Smooth muscle cell (in vitro differentiated cells): Measurements from ENCODE around the genes CCDC61 and PGLYRP1.

DNA sequence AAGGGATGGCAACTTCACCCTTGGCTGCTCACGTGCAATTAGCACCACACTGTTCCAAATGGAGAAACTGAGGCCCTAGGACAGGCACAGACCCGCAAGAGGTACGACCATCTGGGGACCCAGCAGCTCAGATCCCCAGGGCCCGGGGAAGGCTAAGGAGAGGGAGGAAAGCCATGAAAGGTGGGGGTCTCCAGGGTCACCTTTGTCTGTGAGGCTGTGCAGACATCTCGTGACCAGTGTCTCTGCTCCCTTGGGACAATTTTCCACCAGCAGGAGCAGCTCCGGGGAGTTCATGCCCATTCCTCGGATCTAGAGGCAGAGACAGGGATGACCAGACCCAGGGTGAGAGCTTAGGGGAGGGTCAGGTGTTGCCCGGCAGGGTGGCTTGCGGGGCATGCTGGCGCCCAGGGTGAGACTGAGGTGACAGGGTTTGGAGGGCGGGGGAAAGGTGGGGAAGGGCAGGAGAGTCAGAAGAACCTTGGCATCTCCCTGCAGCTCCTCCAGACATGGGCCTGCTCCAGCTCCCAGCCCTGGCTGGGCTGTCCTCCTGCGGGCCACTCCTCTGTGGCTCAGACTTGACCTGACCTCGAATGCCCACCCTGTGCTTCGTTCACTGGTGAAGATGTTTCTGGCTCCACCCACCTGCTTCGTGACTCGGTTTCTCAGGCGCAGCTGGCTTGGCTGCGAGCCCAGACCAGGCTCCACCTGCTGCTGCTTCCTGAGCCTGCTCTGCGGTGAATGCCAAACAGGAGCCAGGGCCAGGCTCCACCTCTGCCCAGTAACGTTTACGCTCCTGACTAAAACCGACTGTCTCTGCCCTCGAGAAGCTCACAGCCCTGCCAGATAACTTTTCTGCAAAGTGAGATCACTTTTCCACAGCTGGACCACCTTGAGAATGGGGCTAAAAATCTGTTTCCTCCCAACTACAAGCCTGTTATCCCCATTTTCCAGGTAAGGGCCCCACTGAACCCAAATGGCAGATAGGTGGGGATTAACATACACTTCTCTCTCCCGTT lies 8.8 kb upstream of the RSPH6A start:
- RAMPAGE, long total RNA: no peak

GRCh38 chr19:45994428-45995828 lies at the start of gene CCDC61:
Gene CCDC61, plus strand, starts transcription at chr19:45995467.
- RAMPAGE, long total RNA: no peak

DNA sequence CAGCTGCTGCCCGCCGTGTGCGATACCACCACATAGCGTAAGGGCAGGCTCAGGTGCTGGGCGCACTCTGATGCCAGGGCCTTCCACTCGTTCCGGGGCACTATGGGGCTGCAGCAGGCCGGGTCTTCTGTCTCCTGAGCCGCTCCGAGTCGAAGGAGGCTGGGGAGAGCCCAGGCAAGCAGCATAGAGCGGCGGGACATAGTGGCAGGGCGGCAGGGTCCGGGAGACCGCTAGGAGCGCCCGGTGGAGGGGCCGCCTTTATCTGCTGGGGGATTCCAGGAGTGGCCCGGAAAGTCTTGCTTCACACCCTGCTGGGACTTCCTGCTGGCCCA lies at the start of gene PGLYRP1:
PGLYRP1 (minus strand) TSS at position 232 of the 332 bp plus-strand sequence.
- RAMPAGE, long total RNA: no peak

DNA sequence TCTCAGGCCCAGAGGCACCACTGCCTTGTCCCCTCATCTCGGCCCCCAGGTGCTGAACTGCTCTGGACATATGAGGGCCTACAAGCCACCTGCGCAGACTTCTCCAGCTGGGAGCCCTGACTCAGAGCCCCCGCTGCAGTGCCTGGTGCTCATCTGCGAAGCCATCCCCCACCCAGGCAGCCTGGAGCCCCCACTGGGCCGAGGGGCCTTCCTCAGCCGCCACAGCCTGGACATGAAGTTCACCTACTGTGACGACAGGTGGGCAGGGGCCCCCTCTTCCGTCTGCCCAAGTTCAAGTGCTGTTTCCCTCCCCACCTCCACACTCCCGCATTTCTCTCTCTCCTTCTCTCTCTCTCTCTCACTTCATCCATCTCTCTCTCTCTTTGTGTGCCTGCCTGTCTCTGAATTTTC lies 12.3 kb downstream of the HIF3A start:
- RAMPAGE, long total RNA: no peak

DNA sequence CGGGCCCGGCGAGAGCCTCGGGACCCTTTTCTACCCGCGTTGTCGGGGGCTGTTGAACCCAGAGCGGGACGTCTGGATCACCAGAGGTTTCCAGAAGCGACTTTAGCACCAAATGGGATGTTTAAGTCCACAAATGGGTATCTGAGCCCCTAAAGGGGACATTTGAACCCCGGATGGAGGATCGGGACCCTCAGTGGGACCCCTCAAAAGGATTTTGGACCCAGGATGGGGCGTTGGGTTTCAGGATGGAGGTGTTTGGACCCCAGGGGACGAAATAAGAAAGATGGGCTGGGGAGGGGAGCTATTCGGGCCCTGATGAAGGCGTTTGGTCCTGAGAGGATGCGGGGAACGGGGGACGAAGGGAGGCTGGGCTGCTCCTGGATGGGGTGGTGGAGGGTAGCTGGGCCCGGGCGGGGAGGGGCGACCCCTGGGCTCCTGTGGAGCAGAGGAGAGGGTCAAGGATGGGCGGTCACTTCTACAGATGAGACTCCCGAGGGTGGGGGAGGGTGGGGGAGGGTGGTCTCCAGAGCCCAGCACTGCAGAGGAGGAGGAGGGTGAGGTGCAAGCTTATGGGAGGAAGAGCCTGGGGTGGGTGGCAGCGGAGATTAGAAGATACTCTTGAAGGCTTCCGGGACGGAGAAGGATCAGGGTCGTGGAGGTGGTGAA lies 540 bp downstream of the CALM3 start:
- RAMPAGE, long total RNA: no peak

- RAMPAGE, long total RNA: no peak
Measured at GRCh38 chr19:46633908-46634761, 1.9 kb downstream of the GNG8 start.

DNA sequence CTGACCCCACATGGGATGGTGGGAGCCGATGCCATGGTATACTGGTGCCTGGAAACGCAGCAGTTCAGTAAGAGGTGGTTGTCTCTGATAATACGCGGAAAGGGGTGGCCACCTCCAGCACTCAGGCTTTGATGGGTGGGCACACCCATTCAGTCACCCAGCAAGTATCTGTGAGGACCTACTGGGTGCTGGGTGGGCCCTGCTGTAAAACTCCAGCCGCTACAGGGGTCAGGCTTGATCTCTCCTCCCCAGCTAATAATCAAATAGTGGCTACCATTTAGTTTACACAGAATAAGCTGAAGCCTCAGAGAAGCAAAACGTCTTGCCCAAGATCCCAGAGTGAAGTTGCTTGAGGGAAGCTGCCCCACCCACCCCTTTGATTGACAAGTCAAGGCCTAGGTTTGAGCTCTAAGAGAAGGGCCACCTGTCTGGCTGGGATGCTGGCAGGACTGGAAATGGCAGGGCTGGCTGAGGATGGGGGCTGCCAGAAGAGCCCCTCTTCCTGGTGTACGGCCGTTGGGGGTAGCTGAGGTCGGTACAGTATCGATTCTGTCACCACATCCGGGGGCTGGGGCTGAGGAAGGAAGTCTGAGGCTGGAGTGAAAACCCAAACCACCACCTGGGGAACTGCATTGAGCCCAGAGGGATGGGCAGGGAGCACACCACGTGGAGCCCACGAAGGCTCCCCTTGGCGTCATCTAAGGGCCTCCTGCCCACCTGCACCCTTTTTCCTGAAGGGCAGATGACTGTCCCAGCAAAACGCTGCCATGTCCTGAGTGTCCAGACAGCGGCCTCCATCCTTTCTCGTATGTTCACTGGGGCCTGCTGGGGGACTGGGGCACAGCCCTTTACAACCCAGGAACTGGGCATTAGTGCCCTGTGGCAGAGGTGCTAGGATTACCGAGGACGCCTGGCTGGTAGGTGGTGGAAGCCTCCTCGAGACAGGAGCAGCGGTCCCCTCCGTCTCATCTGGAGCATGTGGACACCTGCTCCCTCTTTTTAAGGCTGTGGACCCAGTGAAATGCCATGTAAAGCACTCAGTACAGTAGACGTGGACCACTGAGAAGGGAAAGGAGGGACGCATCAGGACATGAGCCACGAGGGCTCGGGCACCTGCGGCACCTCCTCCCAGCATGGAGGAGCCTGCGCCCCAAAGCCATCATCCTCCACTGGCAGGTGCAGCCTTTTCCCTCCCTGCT lies 1.4 kb upstream of the PRKD2 start:
- RAMPAGE, long total RNA: no peak

GRCh38 chr19:46719128-46719943 lies 2.4 kb upstream of the PRKD2 start:
- RAMPAGE, long total RNA: no peak

DNA sequence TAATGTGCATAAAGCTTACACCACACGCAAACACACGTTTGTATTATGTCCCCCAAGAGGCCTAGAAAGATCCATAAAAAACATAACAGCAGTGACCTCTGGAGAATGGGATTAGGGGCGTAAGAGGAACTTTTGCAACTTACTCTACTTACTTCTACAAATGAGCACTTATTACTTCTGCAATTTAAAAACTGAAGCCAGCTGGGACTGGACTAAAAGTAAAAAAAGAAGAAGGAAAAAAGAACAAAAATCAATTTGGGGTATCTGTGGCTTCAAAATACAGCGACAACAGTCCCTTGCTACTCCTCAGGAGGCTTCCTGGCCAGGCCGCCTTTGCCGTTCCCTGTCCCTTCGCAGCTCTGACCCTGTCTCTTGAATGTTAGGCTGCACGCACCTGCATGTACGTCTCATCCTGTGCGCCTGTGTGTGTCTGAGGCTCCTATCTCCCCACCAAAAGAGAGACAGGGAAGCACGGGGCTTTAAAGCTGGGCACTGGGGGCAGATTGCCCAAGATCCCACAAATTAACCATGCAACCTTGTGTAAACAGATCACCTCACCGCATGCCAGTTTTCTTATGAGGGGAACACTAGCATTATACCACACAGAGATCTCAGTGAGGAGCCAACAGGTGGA lies 12.1 kb upstream of the FKRP start:
- RAMPAGE, long total RNA: no peak

GRCh38 chr19:46736469-46737203 lies 9.2 kb upstream of the FKRP start:
- RAMPAGE, long total RNA: no peak

DNA sequence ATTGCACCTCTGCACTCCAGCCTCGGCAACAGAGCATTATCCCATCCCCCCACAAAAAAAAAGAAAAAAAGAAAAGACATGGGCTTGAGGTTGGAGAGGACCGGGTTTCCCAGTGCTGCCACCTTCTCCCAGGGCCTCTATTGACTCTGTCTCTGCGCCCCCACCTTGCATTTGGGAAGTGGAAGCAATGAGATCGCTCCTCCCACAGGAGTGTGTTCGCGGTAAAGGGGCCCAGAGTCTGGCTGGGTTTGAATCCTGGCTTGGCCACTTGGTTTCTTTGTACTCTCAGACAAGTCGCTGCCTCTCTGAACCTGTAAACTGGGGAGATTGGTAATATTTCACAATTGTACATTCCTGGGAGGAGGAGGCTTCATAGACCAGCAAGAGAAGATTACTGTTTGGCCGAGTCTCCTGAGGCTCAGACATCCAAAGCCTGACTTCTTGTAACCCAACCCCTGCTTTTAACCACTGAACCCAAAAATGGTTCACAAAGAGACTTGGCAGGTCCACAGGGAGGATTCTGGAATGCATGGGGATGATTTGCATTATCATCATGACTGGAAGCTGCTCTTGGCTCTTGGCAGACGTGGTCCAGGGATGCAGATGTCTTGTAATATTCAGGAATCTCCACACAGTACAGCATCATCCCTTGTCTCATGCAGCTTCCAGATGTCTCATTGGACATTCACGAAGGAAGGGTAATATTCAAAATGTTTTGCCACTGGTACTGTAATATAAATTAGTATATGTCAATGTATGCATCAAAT lies 13.6 kb upstream of the STRN4 start:
- RAMPAGE, long total RNA: no peak

DNA sequence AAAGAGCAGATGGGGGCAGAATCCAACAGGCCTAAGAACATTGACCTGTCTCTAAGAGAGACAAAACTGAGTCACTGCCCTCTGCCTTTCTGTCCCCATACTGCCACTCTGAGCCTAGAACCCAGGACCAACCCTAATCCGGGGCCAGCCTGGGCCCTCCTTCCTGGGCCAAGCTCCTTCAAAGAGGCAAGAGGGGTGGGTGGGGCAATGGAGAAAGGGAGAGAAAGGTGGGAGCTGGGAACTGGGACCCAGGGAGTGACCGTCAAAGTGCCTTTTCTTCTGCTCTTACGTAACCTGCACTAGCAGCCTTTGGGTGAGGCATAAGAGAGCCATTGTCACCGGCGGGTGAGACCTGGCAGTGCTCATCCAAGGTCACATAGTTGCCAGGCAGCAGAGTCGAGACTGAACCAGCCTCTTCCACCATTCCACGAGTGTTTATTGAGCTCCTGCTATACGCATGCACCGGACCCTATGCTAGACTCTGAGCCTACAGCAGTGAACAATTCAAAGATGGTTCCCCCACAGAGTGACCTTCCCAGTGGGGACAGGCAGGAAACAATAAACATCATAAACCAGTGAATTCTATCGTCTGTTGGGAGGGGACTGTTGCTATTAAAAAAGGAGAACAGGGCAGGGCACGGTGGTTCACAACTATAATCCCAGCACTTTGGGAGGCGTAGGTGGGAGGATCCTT lies 18.5 kb upstream of the STRN4 start:
- RAMPAGE, long total RNA: no peak

- RAMPAGE, long total RNA: no peak
Measured at GRCh38 chr19:46785878-46787075, 2.1 kb downstream of the SLC1A5 start.

DNA sequence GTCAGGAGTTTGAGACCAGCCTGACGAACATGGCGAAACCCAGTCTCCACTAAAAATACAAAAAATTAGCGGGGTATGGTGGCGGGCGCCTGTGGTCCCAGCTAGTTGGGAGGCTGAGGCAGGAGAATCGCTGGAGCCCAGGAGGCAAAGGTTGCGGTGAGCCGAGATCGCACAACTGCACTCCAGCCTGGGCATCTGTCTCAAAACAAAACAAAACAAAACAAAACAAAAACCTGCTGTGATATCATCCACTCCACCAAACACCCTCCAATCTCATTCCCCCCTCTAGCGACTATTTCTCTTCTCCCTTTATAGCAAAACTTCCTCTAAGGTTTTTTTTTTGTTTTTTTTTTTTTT lies 25.4 kb downstream of the AP2S1 start:
- RAMPAGE, long total RNA: no peak

GRCh38 chr19:46856071-46856853 lies 4.5 kb upstream of the ARHGAP35 start:
- RAMPAGE, long total RNA: no peak

GRCh38 chr19:46861302-46861569 lies 439 bp downstream of the ARHGAP35 start:
- RAMPAGE, long total RNA: no peak

DNA sequence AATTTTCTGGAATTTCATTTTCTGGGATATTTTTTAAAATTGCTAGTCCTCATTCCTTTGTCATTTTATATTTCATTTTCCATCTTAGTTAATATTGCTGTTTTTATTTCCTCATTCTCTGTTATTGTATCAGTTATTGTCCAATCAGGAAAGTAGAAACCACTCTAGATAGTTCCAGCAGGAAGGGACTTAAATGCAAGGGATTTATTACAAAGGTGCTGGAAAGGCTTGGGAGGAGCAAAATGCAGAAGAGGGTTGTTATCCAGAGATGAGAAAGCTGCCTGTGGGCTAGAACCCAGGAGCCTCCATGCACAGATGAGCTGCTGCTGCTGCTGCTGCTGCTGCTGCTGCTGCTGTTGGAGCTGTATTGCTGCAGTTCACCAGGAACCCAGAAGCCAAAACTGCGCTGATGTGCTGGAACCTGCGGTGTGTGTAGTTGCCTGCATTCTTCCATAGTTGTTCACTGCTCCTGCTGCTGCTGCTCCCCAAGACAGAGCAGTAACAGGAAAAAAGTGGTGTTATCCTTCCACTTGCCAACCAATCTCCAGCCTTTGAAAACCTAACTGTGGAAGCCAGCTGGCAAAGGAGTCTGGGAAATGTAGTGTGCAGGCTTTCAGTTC lies 37.8 kb downstream of the ARHGAP35 start:
- RAMPAGE, long total RNA: no peak

GRCh38 chr19:46924760-46925899 lies 64.3 kb downstream of the ARHGAP35 start:
- RAMPAGE, long total RNA: no peak

DNA sequence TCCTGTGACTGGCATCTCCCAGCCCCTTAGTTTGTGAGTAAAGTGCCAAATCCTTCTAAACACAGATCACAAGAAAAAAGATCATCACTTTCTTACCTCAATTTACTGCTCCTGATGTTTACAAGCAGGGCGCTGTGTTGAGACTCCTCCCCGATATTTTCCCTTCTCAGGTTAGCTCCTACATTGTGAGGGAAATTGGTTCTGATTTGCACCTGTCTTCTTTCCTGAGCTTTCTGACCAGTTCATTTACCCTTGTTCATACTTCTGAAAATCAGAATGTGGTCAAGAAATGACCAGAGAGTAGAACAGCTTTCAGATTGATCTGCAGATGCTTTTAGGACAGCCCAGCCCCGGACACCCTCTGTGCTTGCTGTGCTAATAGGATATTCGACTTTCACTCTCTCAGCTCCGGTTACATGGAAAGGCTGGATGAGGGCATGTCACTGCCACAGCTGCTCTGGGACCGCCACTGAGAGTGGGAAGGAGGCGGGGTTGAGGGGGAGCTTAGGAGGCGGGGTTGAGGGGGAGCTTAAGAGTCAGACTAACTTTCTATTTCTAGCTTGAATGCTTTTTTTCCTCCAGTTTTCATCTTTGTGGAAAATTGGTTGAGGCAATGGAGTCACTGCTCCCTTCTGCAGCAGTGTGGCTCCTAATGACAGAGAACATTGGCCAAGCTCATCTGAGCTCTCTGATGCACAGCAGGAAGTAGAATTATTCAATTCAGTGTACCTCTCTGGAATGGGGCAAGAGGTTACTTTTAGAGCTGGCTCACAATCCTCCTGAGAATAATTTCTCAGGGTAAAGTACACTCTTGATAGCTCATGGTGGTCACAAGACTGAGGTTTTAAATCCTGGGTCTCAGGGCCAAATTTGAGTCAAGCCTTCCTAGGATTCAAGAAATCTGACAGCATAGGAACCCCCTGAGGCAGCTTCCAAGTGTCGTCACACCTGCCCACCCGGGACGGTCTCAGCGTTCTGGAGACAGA lies 74.7 kb upstream of the NPAS1 start:
- RAMPAGE, long total RNA: no peak

DNA sequence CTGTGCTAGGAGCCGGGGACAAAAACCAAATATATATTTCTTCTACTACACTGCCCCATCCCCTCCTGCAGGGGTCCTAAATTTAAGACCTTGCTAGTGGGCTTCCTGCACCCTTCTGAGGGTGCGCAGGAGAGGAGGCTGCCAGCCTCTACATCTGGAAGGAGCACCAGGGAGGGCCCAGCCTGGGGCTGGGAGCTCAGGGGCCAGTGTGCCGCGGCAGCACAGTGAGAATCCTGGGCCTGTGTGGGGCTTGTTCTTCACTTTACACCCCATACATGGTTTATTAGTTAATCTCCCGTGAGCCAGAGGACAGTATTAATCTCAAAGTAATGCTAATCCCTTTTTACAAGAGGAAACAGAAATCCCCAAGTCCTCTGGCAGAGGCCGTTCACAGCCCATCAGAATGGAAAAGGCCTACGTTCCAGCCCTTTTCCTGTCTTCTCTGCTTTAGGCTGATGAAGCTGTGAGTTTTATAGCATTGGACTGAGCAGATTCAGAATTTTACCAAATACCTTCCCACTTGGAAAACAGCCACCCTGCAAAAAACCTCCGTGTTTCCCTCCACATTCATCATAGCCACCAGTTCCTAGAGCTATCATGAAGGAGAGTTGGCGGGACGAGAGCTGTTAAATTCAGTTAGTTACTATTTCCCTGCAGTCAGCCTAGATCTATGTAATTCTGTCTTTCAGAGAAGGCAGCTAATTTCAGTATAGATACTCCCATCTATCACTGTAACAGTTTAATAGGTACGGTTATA lies 44.2 kb upstream of the NPAS1 start:
- RAMPAGE, long total RNA: no peak